HCT116 (cell line): ENCODE measurements around the gene ZNF317.

DNA sequence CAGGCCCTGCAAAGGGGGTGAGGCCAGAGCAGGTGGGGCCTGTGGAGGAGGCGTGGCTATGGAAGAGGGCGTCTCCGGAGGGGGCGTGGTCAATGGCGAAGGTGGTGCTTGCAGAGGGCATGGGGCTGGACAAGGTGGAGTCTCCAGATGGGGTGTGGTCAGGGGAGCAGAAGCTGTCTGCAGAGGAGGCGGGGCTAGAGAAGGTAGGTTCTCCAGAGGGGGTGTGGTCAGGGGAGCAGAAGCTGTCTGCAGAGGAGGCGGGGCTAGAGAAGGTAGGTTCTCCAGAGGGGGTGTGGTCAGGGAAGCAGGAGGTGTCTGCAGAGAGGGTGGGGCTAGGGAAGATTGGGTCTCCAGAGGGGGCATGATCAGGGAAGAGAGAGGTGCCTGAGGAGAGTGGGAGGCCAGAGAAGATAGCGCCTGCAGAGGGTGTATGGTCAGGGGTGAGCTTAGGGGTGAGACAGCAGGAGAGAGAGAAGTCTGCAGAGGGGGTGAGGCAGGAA lies 3.4 kb downstream of the PRR36 start:
- RRBS, result no CpG with 5 or more reads among the region's 8 CpGs

GRCh38 chr19:7872164-7872613 lies 2.0 kb downstream of the PRR36 start:
- RRBS, result 17% methylated on average over 10 of the region's 34 CpGs

- RRBS, result 89% methylated on average over 10 of the region's 38 CpGs
Observed at GRCh38 chr19:7913381-7914530, 874 bp upstream of the TGFBR3L start.

GRCh38 chr19:7917168-7917388 lies 2.4 kb downstream of the TGFBR3L start:
- RRBS, result 2% methylated on average over 1 of the region's 6 CpGs

DNA sequence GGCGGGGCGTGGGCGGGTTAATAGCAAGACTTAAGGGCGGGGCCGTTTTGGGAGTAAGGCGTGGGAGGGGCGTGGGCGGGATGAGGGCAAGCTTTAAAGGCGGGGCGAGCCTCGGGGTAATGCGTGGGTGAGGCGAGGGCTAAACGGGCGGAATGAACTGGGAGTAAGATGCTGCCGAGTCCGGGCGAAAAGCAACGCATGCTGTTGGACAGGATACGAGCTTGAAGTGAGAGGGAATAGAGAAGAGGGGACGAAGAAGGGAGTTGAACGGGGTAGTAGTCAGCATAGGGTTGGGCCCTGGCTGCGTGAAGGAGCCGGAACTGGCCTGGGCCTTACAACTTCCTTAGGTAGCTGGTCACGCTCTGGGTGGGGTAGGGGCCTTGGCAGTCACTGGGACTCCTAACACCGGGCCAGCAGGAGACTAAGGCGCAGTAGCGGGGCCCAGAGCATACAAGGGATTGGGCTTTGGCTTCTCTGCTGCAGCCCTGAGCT lies 802 bp downstream of the SNAPC2 start:
- RRBS, result 23% methylated on average over 2 of the region's 28 CpGs

DNA sequence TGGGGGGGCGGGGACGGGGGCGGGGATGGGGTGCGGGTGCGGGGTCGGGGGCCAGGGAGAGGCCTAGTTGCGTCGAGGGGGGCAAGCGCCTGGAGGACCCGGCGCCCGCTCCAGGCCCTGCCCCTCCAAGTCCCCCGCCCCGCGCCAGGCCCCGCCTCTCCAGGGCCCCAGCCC lies 204 bp upstream of the CERS4 start:
- RRBS, result 3% methylated on average over 3 of the region's 16 CpGs

DNA sequence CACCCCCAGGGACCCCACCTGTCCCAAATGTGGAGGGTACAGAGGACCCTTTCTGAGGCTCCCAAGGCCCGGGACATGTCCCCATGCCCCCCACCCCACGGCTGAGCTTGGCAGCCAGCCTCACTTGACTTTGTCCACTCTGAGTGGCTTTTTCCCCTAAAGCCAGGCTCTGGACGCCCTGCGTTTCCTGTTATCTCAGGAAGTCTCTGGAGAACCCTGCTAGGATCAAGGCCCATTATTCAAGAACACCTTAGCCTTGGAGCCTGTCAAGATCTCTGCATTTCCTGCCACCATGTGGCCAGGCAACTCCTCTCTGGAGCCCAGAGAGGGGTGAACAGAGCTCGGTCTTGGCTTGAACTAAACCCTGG lies 4.3 kb downstream of the NDUFA7 start:
- RRBS, result no CpG with 5 or more reads among the region's 5 CpGs

- RRBS, result no CpG with 5 or more reads among the region's 1 CpG
Observed at GRCh38 chr19:8366384-8366671, 2.4 kb downstream of the ANGPTL4 start.

DNA sequence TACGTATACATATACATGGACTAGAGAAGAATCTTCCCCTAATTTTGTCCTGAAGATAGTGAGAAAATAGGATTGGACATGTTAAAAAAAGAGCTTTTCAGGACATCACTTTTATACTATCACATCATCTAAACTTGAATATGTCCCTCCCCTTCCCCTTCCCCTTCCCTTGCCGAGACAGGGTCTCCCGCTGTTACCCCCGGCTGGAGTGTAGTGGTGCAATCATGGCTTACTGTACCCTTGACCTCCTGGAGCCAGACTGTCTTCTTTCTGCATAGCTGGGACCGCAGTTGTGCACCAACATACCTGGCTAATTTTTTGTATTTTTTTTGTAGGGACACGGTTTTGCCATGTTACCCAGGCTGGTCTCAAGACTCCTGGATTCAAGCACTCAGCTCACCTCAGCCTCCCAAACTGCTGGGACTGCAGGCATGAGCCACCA lies 6.6 kb downstream of the HNRNPM start:
- RRBS, result no CpG with 5 or more reads among the region's 6 CpGs

GRCh38 chr19:8460257-8460734 lies 15.5 kb downstream of the HNRNPM start:
- RRBS, result no CpG with 5 or more reads among the region's 5 CpGs

DNA sequence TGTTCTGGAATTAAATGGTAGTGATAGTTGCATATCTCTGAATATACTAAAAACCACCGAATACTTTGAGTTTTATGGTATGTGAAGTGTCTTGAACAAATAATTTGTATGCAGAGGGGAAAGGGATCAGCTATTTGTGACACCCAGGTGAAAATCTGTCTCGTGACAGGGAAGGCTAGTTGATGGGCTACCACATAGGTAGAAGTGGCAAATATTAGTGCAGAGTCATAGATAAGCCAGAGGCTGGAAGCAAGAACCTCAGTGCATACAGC lies 24.6 kb downstream of the HNRNPM start:
- RRBS, result no CpG with 5 or more reads among the region's 2 CpGs

- RRBS, result no CpG with 5 or more reads among the region's 15 CpGs
Observed at GRCh38 chr19:8488468-8488830, 14.0 kb downstream of the PRAM1 start.

- RRBS, result no CpG with 5 or more reads among the region's 13 CpGs
Observed at GRCh38 chr19:8506754-8507231, 4.4 kb upstream of the PRAM1 start.

DNA sequence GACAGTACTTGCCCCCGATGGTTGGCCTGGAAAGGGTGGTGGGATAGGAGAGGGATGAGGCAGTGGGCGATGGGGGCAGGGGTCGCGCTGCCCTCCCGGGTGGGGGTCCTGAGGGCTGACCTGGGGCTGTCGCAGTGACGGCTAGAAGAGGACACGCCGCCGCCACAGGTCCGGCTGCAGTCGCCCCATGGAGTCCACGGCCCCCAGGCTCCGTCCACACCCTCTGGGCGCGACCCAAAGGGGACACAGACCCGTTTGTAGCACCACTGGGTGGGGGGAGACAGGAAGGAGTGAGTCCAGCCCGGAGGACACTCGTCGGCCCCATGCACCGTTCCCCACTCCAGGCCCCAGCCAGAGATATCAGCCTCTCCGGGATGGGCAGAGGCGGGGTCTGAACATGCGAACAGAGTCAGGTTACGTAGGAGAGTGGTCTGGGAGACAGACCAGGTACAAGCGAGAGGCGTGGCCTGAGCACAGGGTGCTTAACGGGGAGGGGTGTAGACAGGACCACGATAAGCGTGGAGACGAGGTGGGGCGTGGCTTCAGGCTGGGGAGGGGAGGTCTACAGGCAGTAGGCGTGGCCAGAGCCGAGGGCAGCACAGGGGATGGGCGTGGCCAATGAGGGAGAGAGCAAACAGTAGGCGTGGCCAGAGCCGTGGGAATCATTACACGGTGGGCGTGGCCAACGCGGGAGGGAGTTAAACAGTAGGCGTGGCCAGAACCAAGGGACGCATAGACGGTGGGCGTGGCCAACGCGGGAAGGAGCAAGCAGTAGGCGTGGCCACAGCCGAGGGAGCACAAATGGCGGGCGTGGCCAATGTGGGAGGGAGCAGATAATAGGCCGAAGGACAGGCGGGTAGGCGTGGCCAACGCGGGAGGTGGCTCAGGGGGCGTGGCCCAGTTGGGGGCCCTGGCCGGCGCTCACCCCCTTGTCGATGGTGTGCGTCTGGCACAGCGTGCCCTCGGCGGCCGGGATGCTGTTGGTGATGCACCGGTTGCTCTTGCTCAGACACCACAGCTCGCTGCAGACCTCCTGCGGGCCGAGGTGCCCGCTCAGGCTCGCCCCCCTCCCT lies 14.9 kb upstream of the MYO1F start:
- RRBS, result 72% methylated on average over 16 of the region's 71 CpGs

DNA sequence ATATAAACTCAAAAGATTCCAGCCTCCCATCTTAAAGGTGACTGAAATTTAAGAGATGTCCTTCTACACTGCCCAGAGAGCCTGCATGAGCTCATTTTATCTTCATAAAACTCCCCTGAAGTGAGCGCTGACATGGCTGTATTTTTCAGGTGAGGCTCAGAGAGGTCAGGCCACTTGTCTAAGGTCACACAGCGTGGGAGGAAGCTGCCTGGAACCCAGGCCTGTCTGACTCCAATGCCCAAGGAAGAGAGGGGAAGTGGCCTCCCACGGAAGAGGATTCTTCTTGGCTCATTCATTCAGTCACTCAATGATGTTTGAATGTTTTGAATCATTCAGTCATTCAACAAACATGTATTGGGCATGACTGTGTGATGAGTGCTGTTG lies 12.1 kb downstream of the ACTL9 start:
- RRBS, result no CpG with 5 or more reads among the region's 3 CpGs

GRCh38 chr19:8821335-8821927 lies 10.7 kb downstream of the ZNF558 start:
- RRBS, result no CpG with 5 or more reads among the region's 6 CpGs

- RRBS, result no CpG with 5 or more reads among the region's 7 CpGs
Observed at GRCh38 chr19:9039787-9040192, 47.1 kb upstream of the OR1M1 start.

- RRBS, result no CpG with 5 or more reads among the region's 4 CpGs
Observed at GRCh38 chr19:9053834-9054187, 33.0 kb upstream of the OR1M1 start.

DNA sequence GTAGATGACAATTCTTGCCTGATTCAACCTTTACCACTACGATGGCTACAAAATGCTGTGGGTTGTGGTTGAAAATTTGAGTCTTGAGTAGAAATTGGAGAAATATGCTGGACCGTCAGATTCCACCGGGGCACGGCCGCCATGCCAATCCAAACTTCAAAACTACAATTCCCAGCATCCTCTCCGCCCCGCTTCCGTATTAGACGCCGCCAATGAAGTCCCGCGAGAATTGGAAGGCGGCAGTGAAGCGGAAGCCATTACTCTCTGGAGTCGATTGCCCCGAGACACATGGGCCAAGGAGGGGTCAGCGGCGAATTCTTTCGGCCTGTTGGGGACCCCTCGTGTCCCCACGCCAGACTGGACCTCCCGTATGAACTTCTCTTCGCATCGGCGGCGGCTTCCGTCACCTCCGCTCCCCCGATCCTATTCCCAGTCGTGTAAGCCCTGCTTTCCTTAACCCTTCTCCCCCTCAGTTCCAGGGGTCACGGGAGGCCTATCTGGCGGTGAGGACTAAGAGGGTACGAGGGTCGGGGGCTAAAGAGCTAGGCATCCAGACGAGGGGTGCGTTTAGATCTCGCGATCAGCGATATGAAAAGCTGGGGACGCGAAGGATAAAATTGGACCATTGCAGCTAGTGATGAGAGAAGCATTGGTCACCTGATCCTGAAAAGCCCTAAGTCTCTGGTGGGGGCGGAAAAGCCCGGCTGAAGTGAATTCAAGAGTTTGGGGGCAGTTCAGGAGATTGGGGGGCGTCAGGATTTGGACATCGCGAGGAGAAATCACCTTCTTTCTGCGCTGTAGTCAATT lies at the start of gene ZNF317:
TSS of gene ZNF317 (plus strand) at position 242 of the 807 bp plus-strand sequence.
- RRBS, result no CpG with 5 or more reads among the region's 47 CpGs

DNA sequence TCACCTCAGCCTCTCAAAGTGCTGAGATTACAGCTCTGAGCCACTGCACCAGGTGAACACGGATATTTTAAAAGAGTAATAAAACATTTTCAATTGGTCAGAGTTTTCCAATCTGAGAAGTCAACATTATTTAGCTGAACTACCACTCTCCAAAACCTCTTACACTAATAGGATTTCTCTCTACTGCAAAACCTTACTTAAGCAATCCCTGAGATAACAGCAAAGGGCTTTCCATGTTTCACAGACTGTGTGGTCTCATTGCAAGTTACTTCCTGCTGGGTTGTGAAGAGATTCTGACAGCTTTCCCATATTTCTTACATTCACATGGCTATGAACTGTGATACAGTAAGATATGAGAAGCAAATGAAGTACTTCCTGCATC lies 24.0 kb downstream of the ZNF266 start:
- RRBS, result no CpG with 5 or more reads among the region's 1 CpG